Type B pancreatic cell (in vitro differentiated cells): Measurements from ENCODE around the genes THEGL and REST.

- PRO-cap: no peak
Measured at GRCh38 chr4:54217542-54217992, 11.5 kb upstream of the PDGFRA start.

DNA sequence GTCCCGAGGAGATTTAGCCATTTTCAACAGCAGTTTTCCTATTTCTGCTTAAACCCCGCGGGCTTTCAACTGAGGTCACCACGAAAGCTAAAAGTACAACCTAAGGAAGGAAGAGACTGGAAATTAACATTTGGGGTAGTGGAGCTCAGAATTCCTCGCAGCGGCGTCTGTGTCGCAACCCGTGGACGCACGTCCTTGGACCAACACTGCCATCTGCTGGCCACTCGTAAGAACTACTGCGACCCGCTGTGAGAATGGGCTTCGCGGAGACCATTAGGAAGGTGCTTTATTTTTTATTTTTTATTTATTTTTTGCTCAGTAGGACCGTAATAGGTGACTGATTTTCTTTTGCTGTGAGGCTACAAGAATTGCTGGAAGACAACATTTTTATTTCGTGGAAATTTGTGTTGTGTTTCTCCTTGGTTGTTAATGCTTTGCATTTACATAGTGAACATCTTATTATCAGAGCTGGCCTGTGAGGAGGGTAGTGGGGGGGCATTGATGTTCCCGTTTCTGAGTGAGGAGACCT is 5.2 kb downstream of the PDGFRA start:
- PRO-cap: no peak

- PRO-cap: no peak
Measured at GRCh38 chr4:54547604-54548085, 110.1 kb upstream of the KIT start.

DNA sequence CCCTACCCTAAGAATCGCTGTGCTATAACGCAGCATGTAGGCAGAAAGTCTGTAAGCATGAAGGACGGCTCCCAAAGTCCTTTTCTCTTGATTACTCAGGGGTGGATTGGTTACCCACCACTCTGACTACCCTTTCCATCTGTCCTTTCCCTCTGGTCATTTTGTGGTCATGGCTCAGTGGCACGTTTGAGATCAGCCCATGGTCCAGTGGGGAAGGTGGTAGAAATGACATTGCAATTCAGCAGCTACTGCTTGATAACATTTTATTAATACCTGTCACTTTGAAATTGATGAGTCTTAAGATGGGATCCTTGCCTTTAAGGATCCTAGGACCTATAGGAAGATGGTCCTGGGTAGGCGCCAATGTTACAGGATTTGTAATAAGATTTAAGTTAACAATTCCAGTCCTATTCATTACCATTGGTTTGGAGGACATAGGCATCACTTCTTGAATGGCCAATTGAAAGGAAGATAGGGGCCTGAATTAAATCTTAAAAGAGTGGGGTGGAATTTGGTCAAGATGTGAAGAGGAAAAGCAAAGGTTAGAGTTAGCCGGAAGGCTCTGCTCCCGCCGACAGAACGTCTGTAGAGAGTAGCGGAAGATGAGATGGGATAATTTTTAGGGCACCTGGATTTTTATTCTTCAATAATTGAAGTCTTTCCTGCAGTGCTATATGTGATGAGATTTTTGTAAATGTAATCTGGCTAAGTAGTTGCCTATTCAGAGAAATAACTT is 9.5 kb downstream of the KIT start:
- PRO-cap: no peak

- PRO-cap: no peak
Measured at GRCh38 chr4:54695383-54695745, 37.6 kb downstream of the KIT start.

DNA sequence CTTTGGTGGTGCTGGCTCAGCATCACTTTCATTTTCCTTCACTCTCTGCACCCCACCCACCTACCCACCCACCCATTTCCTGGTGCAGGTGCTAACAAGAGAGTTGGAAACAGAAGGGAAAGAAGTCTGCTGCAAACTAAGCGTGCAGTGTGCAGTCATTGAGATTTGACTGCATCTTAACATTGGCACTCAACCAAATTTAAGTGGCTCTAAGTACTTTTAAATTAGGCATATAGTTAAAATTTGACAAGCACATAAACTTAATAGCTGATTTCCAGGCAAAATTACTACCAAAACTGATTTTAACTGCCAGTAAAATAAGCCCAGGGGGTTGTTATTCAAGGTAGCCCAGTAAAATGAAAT is 184.3 kb downstream of the KDR start:
- PRO-cap: no peak

GRCh38 chr4:55125914-55126200 is 462 bp upstream of the KDR start:
- PRO-cap: no peak

GRCh38 chr4:55336084-55337035 is 9.7 kb upstream of the SRD5A3 start:
- PRO-cap: no peak

DNA sequence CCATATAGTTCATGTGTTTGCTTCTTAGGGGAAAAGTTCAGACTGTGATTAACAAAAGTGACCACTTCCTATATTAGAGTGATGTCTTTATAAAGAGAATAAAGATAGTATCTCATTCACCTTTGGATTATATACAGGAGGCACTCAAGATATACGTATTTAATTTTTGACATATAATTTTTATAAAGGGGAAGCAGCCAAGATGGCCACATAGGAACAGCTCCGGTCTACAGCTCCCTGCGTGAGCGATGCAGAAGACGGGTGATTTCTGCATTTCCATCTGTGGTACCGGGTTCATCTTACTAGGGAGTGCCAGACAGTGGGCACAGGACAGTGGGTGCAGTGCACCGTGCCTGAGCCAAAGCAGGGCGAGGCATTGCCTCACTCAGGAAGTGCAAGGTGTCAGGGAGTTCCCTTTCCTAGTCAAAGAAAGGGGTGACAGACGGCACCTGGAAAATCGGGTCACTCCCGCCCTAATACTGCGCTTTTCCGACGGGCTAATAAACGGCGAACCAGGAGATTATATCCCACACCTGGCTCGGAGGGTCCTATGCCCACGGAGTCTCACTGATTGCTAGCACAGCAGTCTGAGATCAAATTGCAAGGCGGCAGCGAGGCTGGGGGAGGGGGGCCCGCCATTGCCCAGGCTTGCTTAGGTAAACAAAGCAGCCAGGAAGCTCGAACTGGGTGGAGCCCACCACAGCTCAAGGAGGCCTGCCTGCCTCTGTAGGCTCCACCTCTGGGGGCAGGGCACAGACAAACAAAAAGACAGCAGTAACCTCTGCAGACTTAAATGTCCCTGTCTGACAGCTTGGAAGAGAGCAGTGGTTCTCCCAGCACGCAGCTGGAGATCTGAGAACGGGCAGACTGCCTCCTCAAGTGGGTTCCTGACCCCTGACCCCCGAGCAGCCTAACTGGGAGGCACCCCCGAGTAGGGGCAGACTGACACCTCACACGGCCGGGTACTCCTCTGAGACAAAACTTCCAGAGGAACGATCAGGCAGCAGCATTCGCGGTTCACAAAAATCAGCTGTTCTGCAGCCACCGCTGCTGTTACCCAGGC is 11.6 kb upstream of the EXOC1 start:
- PRO-cap: no peak

DNA sequence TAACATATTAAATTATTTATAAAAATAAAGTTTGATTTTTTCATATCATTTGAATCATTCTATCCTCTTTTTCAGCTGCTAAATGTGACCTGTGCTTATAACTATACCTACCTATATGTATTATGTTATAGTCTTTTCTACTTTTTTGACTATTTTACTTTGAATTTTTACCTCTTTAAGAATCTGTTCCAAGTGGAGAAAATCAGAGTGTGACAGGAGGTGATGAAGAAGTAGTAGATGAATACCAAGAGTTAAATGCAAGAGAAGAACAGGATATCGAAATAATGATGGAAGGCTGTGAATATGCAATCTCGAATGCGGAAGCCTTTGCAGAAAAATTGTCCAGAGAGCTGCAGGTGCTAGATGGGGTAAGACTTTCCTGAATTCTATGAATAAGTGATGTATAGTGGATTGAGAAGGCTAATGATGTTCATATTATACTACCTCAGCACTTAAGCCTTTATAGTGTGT is 14.7 kb downstream of the EXOC1 start:
- PRO-cap: no peak

- PRO-cap: no peak
Measured at GRCh38 chr4:56241355-56241858, 145.9 kb downstream of the AASDH start.

GRCh38 chr4:56296475-56296942 is 90.8 kb downstream of the AASDH start:
- PRO-cap: no peak

DNA sequence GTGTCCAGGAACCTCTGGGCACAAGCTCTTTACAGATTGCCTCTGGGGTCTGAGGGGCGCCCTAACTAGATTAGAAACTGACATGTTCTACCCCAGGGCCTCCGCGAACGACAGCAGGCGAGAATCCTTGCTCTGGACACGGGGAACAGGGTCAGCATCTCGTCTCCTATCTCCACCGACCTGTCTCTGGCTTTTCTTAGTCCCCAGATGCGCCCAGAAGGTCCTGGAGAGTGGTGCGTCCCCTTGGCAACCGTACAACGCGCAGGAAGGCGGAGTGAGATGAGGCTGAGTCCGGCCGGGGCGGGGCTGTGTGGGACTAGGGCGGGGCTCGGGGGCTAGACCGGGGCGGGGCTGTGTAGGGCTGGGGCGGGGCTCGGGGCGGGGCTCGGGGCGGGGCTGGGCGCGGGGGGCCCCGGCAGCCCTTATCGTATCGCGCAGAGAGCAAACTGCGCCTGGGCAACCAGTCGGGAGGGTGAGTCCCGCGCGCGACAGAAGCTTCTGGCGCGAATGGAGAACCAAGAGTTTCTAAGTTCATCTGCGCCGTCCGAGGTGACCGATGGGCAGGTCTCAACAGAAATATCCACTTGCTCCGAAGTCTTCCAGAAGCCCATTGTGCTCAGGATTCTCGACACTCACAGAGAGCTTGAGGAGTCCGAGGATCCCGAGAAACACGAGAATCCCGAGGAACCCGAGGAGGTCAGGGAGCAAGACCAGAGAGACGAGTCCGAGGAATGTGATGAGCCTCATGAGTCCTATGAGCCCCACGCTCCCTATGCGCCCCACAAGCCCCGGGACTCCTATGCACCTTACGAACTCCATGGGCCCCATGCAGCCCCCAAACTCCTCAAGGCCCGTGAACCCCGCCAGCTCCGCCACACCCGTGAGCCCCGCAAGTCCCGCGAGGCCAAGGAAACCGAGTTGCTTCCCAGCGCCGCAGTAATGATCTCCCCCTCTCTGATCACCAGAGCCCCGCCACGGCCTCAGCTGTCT is at the start of gene THEGL:
Gene THEGL (plus strand): TSS at position 437 of the 990 bp plus-strand sequence.
- PRO-cap: bidirectional peak, plus-strand start at position 444 of the sequence, minus-strand start at position 198 of the sequence; bidirectional peak, plus-strand start at position 721 of the sequence, minus-strand start at position 614 of the sequence

GRCh38 chr4:56680316-56680941 is 667 bp downstream of the HOPX start:
- PRO-cap: no peak

GRCh38 chr4:56907235-56908396 is at the start of gene REST:
TSS of gene REST (plus strand) at chr4:56907900.
- PRO-cap: unidirectional peak, plus-strand start at chr4:56907921; unidirectional peak, plus-strand start at chr4:56908286; bidirectional peak, plus-strand start at chr4:56908469, minus-strand start at chr4:56908334

DNA sequence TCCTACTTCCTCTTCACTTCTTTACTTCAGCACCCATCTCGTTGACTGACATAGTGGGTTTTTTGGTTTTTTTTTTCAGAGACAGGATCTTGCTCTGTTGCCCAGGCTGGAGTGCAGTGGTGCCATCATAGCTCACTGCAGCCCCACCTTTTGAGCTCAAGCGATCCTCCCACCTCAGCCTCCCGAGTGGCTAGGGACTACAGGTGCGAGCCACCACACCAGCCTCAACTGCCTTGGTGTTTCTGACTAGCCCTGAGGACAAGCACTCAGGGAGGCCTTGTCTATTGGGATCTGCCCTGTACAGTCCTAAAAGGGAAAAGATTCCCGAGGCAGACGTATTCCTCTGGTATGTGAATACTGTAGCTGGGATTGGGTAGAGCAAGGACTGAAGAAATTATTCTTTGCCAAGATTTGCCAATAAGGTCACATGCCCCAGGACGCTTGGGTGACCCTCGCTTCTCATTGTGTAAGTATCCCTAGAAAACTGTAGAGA is 58.7 kb downstream of the POLR2B start:
- PRO-cap: no peak

DNA sequence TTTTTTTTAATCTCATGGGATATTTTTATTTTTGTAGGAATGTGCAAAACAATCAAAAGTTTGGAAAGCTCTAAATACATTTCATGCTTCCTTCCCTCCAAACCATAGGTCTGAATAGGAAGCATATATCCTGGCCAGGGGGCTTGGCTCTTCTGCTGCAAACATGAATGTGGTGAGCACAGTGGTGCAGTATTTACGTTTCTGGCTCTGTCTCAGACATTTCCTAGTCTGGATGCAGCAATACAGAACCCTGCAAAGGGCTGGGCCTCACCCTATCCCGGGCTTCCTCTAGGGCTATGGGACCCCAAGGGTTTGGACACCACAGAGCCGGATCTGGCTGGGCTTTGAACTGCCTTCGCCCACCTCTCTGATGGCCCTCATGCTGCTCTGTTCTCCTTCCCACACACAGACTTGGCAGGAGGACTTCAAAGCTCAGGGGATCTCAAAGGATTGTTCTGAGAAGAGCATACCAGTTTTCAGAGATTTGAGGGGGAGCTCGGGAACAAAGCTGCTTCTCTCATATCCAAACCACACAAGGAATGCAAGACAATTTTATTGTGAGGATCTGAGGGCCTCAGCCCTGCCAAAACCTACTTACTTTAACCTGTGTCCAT is 65.0 kb downstream of the POLR2B start:
- PRO-cap: no peak

DNA sequence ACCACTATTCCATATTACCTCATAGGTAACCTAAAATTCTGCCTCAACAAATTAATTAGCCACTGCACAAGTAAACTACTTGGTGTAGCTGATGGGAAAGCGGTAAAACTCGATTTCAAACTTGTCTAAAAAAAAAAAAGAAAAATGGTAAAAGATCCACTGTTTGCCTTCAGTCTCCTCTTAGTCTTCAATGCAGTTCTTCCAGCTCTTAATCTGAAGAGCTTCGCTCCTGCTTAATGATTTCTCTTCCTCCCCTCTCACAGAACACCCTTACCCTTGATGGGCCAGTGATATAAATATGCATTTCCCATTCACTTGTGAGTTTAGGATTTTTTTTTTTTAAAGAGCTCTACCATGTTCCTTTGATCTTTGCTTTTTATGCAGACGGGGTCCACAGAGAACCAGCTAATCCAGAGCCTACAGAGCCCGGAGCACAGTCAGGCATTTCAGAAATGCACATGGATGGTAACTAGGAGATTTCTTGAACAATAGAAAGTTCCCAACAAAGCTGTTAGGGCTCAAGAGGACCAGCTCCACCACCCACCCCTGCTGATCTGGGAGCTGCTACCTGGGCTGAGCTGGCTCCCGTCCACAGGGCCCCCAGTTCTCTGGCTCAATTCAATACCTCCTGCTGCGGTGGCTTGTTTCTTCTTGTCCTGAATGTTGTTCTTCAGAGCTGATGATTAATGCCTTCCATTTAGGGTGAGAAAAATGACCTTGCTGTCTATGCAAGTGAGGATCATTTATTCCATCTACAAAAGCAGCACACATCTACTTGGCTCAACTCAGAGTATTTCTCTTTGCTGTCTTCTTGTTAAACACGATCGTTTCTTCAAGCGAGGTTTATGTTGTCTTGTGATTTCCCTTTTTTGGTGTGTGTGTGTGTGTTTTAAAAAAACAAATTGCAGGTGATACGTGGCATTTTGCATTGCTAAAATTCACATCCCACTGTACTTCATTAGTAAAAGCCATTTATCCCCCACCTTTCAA is 31.5 kb downstream of the IGFBP7 start:
- PRO-cap: no peak

DNA sequence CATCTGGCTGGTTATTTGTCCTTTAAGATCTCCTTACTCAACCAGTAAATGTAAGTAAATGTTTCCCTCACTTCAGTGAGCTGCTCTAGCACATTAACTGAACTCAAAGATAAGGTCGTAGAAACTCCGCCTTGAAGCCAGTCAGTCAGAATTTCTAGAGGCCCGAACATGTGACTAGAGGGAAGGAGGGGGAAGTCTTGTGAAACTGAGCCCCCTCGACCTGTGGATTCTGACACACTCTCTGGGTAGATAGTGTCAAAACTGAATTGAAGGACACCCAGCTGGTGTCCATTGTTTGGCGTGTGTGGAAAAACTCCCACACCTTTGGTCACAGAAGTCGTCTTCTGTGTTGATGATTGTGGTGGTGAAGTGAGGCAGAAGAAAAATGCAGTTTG is 933.9 kb downstream of the ADGRL3 start:
- PRO-cap: no peak

DNA sequence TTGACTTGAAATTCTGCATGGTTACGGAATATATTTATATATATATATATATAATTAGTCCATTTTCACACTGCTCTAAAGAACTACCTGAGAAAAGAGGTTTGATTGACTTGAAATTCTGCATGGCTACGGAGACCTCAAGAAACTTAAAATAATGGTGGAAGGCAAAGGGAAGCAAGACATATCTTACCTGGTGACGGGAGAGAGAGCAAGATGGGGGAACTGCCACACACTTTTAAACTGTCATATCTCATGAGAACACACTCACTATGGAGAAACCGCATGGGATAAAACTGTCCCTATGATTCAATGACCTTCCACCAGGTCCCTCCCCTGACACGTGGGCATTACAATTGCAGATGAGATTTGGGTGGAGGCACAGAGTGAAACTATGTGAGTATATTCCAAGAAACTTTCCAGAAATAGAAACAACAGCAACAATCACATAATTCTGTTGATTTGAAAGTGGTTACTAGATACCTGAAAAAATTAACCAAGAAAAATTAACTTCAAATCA is 879.7 kb downstream of the TECRL start:
- PRO-cap: no peak